ENCODE results near the genes ZNF845, ZNF813 and TARM1.

- PRO-cap: no peak
Measured at GRCh38 chr19:51784707-51785519, 10.0 kb upstream of the FPR3 start.

DNA sequence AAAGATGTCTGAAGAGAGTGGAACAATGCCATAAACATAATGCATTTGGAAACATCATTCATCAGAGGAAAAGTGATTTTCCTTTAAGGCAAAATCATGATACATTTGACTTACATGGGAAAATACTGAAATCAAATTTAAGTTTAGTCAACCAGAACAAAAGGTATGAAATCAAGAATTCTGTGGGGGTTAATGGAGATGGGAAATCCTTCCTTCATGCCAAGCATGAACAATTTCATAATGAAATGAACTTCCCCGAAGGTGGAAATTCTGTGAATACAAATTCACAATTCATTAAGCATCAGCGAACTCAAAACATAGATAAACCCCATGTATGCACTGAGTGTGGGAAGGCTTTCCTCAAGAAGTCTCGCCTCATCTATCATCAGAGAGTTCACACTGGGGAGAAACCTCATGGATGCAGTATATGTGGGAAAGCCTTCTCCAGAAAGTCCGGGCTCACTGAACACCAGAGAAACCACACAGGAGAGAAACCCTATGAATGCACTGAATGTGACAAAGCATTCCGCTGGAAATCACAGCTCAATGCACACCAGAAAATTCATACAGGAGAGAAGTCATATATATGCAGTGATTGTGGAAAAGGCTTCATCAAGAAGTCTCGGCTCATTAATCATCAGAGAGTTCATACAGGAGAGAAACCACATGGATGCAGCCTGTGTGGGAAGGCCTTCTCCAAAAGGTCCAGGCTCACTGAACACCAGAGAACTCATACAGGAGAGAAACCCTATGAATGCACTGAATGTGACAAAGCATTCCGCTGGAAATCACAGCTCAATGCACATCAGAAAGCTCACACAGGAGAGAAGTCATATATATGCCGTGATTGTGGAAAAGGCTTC, 17.1 kb downstream of the ZNF613 start:
- PRO-cap: no peak

GRCh38 chr19:52111599-52112565, 16.3 kb upstream of the ZNF841 start:
- PRO-cap: no peak

- PRO-cap: no peak
Measured at GRCh38 chr19:52200530-52201565, 11.0 kb downstream of the PPP2R1A start.

GRCh38 chr19:52204059-52204777, 14.4 kb downstream of the PPP2R1A start:
- PRO-cap: no peak

- PRO-cap: no peak
Measured at GRCh38 chr19:52324691-52325142, 11.3 kb upstream of the ZNF610 start.

DNA sequence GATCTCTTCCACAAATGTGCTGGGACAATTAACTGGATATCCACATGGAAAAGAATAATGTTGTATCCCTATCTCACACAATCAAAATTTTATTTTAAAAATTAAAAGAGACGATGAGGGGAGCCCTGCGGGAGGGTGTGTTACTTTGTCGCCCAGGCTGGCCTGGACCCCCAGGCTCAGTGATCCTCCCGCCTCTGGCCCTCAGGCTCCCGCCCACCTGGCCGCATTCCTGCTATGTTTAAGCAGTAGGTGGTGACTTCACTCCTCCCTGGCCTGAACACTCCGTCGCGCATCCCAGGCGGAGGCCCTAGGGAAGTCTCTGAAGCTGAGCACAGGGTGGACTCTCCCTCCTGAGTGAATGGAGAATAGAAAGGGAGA, 534 bp upstream of the ZNF701 start:
- PRO-cap: no peak

DNA sequence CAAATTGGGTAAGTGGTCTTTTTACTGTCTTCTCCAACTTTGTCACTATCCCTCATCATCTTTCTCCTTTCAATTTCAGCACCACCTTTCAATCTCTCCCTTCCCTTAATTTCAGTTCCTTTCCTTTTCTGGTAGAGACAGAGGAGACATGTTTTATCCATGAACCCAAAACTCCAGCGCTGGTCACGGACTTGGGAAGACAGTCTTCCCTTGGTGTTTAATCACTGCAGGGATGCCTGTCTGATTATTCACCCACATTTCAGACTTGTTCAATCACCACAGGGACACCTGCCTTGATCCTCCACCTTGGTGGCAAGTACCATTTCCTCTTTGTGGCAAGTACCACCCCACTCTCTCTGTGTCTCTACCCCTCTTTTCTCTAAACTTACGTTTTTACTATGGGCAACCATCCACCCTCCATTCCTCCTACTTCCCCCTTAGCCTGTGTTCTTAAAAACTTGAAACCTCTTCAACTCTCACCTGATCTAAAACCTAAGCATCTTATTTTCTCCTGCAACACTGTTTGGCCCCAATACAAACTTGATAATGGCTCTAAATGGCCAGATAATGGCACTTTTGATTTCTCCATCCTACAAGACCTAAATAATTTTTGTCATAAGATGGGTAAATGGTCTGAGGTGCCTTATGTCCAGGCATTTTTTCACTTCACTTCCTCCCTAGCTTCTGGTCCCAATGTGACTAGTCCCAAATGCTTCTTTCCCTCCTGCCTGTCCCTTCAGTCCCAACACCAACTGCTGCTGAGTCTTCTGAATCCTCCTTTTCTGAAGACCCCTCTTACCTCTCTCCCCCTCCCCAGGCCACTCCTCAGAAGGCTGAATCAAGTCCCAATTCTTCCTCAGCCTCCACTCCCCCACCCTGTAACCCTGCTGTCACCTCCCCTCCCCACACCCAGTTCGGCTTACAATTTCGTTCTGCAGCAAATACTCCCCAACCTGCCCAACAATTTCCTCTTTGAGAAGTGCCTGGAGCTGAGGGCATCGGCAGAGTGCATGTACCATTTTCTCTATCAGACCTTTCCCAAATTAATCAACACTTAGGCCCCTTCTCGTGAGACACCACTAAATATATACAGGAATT, 51.5 kb downstream of the ZNF701 start:
- PRO-cap: no peak

DNA sequence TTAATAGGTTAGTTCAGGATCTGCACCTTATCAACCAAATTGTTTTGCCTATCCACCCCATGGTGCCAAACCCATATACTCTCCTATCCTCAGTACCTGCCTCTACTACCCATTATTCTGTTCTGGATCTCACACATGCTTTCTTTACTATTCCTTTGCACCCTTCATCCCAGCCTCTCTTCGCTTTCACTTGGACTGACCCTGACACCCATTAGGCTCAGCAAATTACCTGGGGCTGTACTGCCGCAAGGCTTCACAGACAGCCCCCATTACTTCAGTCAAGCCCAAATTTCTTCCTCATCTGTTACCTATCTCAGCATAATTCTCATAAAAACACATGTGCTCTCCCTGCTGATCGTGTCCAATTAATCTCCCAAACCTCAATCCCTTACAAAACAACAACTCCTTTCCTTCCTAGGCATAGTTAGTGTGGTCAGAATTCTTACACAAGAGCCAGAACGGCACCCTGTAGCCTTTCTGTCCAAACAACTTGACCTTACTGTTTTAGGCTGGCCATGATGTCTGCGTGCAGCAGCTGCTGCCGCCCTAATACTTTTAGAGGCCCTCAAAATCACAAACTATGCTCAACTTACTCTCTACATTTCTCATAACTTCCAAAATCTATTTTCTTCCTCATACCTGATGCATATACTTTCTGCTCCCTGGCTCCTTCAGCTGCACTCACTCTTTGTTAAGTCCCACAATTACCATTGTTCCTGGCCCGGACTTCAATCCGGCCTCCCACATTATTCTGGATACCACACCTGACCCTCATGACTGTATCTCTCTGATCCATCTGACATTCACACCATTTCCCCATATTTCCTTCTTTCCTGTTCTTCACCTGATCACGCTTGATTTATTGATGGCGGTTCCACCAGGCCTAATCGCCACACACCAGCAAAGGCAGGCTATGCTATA, 59.1 kb downstream of the ENSG00000269825 start:
- PRO-cap: no peak

DNA sequence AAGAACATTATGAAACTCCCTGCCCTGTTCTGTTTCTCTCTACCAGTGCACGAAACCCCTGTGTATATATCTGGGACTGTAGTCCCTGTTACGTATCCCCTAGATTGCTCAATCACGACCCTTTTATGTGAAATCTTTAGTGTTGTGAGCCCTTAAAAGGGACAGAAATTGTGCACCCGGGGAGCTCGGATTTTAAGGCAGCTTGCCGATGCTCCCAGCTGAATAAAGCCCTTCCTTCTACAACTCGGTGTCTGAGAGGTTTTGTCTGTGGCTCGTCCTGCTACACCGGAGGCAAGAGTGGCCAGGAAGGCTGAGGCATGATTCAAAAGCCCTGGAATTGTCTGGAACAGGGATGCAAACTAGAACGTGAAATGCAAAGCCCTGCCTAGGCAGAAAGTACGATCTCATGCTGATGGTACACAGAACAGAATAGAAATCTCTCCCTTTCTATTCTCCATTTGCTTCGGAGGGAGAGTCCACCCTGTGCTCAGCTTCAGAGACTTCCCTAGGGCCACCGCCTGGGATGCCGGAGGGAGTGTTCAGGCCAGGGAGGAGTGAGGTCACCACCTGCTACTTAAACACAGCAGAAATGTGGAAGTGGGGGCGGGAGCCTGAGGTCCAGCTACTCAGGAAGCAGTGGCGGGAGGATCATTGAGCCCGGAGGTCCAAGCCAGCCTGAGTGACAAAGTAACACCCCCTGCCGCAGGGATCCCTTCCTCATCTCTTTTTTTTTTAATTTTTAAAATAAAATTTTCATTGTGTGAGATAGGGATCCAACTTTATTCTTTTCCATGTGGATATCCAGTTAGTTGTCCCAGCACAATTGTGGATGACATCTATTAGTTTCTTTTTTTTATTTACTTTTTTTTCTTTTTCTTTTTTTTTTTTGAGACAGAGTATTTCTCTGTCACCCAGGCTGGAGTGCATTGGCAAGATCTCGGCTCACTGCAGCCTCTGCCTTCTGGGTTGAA, 894 bp upstream of the ZNF888 start:
- PRO-cap: no peak

GRCh38 chr19:52932362-52932713, 9.1 kb upstream of the ZNF888 start:
- PRO-cap: no peak

GRCh38 chr19:52941667-52942265, 18.5 kb upstream of the ZNF888 start:
- PRO-cap: no peak

DNA sequence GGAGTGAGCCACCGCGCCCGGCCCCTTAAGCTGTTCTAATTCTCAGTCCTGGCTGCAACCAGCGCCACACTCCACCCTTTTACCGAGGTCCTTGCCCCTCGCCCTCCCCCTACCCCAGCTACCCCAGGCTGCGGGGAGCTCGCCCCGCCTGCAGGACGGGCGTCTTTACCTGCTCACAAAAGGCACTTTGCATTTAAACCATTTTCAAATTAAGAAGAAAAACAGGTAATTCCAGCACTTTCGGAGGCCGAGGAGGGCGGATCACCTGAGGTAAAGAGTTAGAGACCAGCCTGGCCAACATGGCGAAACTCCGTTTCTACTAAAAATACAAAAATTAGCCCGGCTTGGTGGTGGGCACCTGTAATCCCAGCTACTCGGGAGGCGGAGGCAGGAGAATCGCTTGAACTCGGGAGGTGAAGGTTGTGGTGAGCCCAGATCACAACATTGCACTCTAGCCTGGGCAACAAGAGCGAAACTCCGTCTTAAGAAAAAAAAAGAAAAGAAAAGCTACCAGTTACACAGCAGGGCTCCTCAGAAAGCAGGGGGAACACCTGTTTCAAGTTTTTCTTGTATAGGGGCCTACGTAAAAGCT, 16.0 kb upstream of the ERVV-1 start:
- PRO-cap: no peak

- PRO-cap: no peak
Measured at GRCh38 chr19:53156895-53157194, 2.0 kb downstream of the ZNF347 start.

DNA sequence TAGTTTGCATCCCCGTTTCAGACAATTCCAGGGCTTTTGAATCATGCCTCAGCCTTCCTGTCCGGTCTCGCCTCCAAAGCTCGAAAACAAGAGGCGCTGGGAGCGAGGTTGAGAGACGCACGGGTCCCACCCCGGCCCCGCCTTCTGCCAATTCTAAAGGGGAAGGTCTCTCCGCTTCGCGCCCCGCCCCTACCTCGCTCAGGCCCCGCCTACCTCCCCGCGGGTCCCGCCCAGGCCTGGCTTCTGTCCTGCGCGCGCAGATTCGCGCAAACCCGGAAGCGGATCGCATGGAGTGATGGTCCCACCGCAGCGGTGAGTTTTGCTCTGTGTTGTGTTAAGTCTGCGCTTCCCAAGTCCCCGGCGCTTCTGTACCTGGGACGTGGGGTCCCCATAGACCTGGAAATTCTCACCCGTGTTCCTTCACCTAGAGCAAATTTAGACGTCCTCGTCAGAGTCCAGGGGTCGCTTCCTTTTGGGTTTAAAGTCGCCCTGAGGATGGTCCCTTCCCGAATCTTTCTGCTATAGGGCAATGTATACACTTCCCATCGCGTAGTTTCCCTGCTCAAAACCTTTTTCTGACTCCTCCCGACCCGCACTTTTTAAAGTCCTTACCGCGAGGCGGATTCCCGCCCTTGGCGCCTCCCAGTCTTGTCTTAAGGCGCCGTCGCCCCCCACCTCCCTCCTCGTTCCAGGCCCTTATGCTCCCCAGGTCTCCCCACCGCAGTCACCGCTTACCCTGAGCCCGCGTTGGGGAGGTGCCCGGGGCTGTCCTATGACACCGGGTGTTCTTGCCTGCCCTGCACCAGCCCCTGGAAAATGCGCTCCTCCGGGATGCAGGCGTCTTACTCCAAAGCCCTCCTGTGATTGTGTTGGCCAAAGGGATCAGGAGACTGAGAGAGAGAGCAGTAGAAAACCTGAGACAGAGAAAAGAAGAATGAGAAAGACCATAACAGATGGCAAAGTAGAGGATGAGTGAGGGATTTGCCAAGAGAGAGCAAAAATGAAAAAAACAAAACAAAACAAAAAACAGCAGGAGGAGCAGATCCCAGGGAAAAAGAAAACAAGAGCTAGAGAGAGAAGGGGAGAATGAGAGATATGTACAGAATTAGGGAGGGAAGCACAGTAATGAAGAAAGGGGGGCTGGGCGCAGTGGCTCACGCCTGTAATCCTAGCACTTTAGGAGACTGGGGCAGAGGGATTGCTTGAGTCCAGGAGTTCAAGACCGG, at the start of gene ZNF845:
Gene ZNF845, plus strand, starts transcription at position 269 of the 1,226 bp plus-strand sequence.
- PRO-cap: bidirectional peak, plus-strand start at position 269 of the sequence, minus-strand start at position 146 of the sequence

GRCh38 chr19:53467470-53468654, at the start of gene ZNF813:
TSS of gene ZNF813 (plus strand) at chr19:53467733.
- PRO-cap: unidirectional peak, plus-strand start at chr19:53467735; unidirectional peak, minus-strand start at chr19:53468078

DNA sequence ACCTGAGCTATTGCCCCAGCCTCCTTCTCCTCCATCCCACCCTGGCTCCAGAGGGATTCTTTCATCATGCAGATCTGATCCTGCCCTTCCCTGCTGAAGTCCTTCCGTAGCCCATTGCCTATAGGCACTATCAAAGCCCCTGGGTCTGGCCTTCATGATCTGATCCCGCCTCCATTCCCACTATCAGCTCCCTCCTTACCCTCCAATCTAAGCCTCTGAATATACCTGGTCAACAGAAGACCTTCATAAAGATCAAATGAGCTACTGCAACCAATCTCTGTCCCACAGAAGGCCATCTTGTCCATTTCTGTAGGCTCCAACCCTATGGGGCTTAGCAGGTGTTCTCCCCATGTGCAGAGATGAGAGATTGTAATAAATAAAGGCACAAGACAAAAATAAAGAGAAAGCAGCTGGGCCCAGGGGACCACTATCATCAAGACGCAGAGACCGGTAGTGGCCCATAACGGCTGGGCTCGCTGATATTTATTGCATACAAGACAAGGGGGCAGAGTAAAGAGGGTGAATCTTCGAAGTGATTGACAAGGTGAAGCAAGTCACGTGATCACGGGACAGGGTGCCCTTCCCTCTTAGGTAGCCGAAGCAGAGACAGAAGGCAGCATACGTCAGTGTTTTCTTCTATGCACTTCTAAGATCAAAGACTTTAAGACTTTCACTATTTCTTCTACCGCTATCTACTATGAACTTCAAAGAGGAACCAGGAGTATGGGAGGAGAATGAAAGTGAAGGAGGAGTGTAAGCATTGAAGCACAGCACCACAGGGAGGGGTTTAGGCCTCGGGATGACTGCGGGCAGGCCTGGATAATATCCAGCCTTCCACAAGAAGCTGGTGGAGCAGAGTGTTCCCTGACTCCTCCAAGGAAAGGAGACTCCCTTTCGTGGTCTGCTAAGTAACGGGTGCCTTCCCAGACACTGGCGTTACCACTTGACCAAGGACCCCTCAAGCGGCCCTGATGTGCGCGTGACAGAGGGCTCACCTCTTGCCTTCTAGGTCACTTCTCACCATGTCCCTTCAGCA, 4.7 kb upstream of the PRKCG start:
- PRO-cap: no peak

DNA sequence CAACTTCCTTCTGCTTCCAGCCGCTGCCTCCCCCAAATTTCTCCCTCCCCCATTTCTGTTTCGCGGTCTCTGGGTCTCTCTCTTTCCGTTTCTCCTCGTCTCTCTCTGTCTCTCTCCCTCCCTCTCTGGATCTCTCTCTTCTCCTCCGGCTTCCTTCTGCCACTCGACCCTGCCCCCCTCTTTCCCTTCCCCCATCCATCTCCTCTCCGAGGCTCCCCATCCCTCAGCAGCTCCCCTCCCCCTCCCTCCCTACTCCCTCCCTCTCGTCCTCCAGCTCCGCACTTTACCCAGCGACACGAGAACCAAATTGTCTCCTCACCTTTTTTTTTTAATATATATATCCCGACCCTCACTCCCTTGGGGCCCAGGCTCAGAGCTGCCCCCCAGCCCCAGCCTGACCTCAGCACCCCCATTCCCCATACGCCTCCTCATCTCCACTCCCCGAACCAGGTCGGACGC, 3.5 kb upstream of the CACNG8 start:
- PRO-cap: no peak

DNA sequence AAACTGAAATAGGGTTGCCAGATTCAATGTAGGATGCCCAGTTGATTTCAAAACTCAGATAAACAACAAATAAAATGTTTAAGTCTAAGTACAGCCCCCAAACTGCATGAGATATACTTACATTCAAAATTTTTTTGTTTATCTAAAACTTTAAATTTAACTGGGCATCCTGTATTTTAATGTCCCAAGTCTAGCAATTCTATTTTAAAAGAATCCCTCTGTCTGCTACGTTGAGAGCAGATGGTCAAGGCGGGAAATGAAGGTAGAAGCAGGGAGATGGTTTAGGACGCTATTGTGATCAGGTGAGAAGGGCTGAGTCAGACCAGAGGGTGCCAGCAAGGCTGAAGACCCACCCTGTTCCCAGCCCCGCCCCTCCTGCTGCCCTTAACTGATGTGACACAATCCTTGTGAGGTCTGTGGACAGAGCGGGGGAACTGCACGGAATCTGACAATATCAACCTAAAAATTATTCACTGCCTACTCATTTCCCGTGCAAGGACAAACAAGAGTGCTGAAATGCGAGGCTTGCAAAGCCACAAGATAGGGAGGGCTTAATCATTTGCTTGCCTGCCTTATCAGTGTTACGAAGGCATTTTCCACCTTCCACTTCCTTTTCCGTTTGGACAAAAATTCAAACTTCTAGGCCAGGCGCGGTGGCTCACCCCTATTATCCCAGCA, 28.6 kb downstream of the CACNG6 start:
- PRO-cap: no peak

- PRO-cap: no peak
Measured at GRCh38 chr19:54081145-54081379, at the start of gene TARM1. TSS of gene TARM1 (minus strand) at chr19:54081365.